Fibroblast of the aortic adventitia (primary cell): ENCODE measurements around a stretch of chr1.

GRCh38 chr1:209830665-209831270 is 3.0 kb downstream of the UTP25 start:
- CAGE, long polyA plus RNA = no peak

DNA sequence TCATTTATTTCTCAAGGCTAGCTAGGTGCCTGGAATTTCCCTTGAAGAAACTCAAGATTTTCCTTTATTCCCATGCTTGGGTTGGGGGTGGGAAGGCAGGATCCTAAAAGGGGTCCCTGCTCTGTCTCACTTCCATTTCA is 42.2 kb upstream of the SYT14 start:
- CAGE, long polyA plus RNA = no peak

- CAGE, long polyA plus RNA = no peak
These were observed 10.3 kb upstream of the SERTAD4 start for GRCh38 chr1:210222267-210222736.

GRCh38 chr1:210262670-210263112 is 30.1 kb downstream of the SERTAD4 start:
- CAGE, long polyA plus RNA = no peak

GRCh38 chr1:210384632-210385026 is 55.9 kb downstream of the HHAT start:
- CAGE, long polyA plus RNA = no peak

DNA sequence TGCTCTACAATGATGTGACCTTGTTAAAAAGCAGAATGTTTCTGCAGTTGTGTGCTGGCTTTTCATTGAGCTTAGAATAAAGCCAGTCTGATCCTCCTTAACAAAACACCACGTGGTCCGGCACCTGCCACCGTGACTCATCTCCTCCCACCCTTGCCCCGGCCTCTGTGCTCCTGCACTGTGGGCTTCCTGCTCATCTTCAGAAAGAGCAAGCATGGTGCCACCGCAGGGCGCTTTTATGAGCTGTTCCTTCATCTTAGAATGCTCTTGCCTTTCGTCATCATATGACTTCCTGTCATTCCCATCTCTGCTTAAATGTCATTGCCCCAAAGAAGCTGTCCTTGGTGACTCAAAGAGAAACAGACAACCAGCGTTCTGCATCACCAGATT is 117.7 kb downstream of the HHAT start:
- CAGE, long polyA plus RNA = no peak

GRCh38 chr1:211407752-211408019 is 81.1 kb downstream of the TRAF5 start:
- CAGE, long polyA plus RNA = no peak

GRCh38 chr1:211573054-211573820 is 5.7 kb downstream of the SLC30A1 start:
- CAGE, long polyA plus RNA = no peak

GRCh38 chr1:211607443-211607885 is 28.5 kb upstream of the SLC30A1 start:
- CAGE, long polyA plus RNA = no peak

- CAGE, long polyA plus RNA = no peak
These were observed 23.1 kb upstream of the NEK2 start for GRCh38 chr1:211698501-211698875.

- CAGE, long polyA plus RNA = no peak
These were observed 73.4 kb upstream of the LPGAT1 start for GRCh38 chr1:211903842-211904421.

DNA sequence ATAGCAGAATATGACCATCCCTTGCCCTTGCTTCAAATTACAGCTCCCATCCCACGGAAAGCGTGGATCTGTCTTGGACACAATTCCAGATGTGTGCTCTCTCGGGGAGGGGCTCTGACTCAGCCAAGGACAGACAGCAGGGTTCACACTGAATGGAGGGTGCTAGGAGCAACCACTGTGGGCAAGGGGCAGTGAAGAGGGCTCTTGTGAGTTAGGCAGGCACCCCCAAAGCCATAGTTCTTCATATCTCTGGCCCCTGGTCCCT is 80.6 kb upstream of the LPGAT1 start:
- CAGE, long polyA plus RNA = no peak

GRCh38 chr1:211951755-211952412 is 83.5 kb downstream of the INTS7 start:
- CAGE, long polyA plus RNA = no peak

GRCh38 chr1:212036159-212036634 is 649 bp downstream of the DTL start:
- CAGE, long polyA plus RNA = no peak

DNA sequence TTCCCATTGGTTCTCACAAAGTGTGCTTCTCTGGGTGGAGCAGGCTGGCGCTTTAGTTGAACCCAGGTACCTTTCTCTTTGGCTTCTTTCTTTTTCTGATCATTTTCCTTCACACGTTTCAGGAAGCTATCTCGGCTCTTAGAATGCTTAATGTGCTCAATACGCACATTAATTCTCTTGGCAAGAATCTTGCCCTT is 15.9 kb downstream of the DTL start:
- CAGE, long polyA plus RNA = no peak

GRCh38 chr1:212356263-212357522 is 58.0 kb downstream of the PACC1 start:
- CAGE, long polyA plus RNA = no peak

DNA sequence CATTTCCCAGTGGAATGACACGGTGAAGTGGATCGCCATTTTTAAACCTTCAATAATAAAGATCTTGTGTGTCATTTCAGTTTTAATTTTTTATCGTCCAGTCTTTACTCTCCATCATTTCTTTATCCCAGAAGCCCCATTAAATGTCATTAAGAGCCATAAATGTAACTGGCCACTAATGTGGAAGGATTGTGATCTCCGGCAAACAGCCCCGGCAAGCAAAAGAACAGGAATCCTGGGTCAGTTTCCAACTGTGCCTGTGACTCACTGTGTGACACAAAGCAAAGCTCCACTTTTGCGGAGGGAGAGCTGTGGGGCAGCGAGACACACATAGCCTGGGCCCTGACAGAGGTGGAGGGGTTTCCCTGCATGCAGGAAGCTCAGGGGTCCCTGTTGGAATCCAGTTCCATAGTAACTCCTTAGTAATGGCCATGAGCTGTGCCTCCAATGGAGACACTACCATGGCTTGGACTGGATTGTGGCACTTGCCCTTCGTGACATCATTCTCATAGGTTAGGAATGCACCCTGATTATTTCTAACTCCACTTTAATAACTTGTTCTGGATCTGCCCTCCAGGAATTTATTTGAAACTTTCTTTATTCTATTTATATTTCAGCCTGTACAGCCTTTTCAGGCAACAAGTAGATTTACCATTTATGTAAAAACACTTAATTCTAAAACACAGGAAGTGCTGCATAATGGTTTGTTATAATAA is 47.1 kb upstream of the ATF3 start:
- CAGE, long polyA plus RNA = no peak

DNA sequence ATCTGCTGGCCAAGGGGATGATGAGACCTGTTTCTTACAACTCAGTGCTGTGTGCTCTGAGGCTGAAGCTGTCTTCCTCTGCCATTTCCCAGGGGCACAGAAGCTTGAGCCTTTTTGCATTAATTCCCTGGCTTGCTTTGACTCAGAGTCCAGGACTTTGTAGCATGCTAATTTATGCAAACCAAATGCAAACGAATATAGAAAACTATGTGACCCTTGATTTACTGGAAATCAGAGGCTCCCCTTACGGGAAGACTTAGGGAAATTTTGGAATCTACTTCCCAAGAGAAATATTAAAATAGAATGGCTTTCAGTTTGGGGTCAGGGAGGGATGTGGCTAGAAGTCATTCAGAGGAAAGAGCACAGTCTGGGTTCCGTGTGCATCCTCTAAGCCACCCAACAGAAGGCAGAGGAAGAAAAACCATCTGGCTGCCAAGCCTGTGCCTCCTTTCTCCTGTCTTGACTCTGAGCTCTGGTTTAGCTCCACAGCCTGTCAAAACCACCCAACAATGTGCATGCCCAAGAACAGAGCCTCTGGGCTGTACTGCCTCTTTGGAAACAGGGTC is 14.2 kb downstream of the GARIN4 start:
- CAGE, long polyA plus RNA = no peak

- CAGE, long polyA plus RNA = no peak
These were observed 8.0 kb downstream of the BATF3 start for GRCh38 chr1:212691733-212691940.

GRCh38 chr1:213303137-213303836 is 252.2 kb downstream of the RPS6KC1 start:
- CAGE, long polyA plus RNA = no peak